Diencephalon (tissue), 2 donors: ENCODE measurements around the genes CD3E, UBE4A and TMEM25.

DNA sequence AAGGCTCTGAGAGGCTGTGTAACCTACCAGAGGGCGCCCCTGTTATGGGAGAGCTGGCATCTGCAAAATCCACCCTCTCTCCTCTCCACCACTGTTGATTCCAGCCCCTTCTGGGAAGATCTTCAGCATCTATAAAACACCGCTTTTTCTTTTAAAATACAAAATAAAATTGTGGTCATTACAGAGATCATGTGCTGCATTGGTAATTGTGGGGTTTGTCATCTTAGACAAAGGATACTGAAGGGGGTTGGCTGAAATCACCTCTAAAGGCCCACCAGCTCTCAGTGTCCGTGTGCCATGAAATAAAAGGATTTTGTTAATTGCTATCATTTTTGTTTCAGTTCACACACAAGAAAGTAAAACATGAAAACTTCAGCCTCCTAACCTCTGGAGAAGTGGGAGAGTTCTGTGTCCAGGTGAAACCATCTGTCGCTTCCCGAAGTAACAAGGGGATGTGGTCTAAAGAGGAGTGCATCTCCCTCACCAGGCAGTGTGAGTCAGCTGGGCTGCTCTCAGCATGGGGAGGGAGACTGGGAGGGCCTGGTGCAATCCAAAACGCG is 7.5 kb downstream of the IL10RA start:
- RAMPAGE, long total RNA, result no peak

GRCh38 chr11:117998138-117998725 is 12.0 kb downstream of the IL10RA start:
- RAMPAGE, long total RNA, result no peak

DNA sequence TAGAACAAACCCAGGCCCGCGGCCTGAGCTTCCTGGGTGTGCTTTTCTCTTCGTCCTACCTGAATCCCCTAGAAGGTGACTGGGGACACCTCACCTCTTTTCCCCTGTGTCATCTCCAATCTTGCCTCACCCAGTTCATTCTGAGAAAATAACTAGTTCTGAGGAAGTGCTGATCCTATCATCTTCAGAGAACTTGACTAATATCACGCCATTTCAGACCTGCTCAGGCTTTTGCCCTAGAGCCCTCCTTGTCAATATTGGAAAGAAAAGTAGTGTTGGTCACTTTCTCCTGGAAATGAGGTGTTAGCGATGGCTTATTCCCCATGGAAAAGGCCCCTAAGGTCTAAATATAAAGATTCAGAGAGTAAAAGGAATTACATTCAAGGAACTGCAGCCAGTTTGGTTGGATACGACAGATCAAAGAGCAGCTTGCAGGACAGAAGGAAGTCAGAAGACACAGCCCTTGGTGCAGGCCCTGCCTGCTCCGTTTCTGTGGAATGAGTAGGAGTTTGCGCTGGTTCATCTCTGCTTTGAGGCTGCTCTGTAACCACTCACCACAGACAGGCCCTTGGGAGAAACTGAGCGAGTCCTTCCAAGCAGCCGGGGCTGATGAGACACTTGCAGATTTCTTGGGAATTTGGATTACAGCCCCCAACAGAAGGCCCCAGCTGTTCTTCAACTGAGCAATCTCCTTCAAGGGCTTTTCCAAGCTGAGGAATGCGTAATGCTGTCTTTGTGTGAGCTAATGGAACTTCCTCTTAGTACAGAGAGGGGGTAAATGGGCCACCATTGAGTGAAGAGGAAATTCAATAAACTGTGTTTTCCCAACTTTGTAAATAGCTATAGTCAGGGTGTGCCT is 16.2 kb downstream of the IL10RA start:
- RAMPAGE, long total RNA, result no peak

DNA sequence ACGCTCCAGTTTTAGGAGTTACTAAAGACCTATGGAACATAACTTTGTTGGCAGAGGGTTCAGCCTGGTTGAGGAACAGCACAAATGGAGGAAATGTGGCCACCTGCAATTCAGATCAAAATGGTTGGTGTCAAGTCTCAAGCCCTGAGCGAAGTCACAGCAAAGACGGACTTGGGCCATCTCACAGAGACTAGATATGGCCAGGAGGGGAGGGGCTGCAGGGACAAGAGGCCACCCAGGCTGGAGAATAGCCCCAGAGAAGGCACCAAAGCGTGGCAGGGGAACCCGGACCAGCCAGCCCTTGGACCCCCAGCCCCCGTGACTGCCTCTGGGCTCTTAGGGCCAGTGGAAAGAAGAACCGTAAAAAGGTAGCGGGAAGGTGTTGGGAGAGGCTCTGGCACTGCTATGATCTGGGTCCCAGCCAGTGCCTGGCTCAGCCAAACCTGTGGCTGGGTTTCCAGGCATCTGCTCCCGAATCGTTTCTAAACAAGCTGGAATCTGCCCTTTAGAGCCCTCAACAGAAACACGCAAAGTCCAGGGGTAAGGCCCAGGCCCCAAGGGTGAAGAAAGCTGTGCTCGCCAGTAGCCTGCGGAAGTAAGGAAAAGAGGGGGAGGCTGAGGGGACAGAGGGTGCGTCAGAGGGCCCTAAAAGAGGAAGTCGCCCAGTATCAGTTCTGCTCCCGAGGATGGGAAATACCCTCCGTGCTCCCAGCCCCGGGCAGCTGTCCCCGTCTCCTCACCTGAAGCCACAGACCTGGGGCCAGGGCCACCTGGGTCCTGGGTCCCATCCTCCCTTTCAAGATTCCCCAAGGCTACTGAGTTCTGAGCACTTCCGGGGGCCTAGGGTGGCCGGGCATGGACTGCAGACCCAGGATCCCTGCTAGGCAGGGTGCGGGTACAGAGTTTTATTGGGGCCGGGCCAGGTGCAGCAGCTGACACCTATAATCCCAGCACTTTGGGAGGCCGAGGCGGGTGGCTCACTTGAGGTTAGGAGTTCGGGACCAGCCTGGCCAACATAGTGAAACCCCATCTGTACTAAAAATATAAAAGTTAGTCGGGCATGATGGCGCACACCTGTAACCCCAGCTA is 24.6 kb downstream of the IL10RA start:
- RAMPAGE, long total RNA, result no peak

GRCh38 chr11:118081106-118081772 is 4.4 kb downstream of the TMPRSS4 start:
- RAMPAGE, long total RNA, result no peak

DNA sequence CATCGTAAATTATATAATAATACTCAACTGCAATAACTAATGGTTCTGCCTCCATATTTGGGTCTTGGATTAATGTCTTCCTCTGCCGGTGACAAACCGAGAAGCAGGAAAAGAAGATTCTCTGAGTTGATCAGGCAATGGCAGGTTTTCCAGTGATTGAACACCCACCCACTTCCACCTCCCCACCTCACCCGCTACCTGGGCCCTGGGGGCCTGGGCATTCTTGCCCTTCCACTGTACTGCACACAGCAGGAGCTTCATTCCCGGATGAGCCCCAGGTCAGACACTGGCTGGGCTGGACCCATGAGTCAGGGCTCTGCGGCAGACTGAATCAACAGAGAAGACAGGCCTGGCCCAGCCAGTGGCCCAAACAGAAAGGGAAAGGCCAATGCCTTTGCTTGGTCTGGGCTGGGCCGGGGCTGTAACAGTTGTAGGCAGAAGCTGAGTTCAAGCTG is 1.6 kb upstream of the SMIM35 start:
- RAMPAGE, long total RNA, result no peak

- RAMPAGE, long total RNA, result no peak
Observed at GRCh38 chr11:118202623-118203277, 22.1 kb downstream of the JAML start.

GRCh38 chr11:118223487-118224373 is 1.1 kb downstream of the JAML start:
- RAMPAGE, long total RNA, result no peak

- RAMPAGE, long total RNA, result no peak
Observed at GRCh38 chr11:118258350-118259159, 5.5 kb downstream of the MPZL2 start.

- RAMPAGE, long total RNA, result no peak
Observed at GRCh38 chr11:118264798-118265285, 745 bp upstream of the MPZL2 start.

DNA sequence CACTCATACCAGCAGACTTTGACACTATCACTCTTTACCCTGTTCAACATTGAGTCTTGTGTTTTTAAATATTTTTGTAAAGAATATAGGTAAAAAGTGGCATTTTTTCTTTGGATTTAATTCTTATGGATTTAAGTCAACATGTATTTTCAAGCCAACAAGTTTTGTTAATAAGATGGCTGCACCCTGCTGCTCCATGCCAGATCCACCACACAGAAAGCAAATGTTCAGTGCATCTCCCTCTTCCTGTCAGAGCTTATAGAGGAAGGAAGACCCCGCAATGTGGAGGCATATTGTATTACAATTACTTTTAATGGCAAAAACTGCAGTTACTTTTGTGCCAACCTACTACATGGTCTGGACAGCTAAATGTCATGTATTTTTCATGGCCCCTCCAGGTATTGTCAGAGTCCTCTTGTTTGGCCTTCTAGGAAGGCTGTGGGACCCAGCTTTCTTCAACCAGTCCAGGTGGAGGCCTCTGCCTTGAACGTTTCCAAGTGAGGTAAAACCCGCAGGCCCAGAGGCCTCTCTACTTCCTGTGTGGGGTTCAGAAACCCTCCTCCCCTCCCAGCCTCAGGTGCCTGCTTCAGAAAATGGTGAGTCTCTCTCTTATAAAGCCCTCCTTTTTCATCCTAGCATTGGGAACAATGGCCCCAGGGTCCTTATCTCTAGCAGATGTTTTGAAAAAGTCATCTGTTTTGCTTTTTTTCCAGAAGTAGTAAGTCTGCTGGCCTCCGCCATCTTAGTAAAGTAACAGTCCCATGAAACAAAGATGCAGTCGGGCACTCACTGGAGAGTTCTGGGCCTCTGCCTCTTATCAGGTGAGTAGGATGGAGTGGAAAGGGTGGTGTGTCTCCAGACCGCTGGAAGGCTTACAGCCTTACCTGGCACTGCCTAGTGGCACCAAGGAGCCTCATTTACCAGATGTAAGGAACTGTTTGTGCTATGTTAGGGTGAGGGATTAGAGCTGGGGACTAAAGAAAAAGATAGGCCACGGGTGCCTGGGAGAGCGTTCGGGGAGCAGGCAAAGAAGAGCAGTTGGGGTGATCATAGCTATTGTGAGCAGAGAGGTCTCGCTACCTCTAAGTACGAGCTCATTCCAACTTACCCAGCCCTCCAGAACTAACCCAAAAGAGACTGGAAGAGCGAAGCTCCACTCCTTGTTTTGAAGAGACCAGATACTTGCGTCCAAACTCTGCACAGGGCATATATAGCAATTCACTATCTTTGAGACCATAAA is at the start of gene CD3E:
TSS of gene CD3E (plus strand) at position 550 of the 1,240 bp plus-strand sequence.
- RAMPAGE, long total RNA, result no peak

GRCh38 chr11:118334766-118335314 is 7.7 kb downstream of the CD3D start:
- RAMPAGE, long total RNA, result no peak

DNA sequence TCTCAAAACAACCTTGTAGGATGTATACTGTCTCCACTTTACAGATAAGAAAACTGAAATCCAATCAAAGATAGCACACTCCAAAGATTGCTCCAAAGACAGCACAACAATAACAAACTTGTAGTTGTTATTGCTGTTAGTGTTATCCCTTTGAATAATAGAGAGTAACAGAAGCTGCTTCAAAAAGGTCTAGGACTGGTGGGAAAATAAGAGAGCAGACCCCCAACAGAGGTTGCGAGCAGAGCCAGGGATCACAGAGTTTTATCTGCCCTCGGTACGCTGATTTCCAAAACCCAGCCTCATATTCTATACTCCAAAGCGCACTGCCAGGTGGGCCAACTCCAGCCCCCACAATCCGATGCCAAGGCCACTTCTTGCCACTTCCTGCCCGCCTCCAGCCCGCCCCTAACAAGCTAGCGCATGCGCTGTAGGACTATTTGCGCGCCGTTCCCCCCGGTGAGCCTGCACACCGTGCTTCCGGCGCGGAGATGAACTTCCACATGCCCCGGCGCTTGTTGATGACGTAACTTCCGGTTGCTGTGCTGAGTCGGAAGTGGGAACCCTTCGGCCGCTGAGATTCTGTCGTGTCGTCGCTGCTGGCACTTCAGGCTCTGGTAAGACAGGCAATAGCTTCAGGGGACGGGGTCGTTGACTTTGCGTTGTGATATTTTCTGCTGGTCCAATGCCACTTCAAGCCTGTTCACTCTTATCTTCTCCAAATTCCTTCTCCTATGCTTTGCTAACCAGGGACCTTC is at the start of gene UBE4A:
TSS of gene UBE4A (plus strand) at position 540 of the 755 bp plus-strand sequence.
- RAMPAGE, long total RNA, result start-site peak on the plus strand centred at position 553 of the sequence, 59 bp wide, 3,748 and 1,080 reads in 2 replicates

DNA sequence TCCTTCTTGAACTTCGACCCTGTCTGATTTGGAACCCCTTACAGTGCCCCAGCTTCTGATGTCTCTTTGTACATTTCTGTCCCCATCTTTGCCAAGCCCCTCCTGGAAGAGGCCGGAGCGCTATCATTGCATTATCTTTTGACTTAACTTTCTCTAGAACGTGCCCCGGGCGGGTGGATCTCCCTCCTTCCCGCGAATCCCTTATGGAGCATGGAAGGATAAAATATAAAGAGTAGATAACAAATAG is 339 bp downstream of the UBE4A start:
- RAMPAGE, long total RNA, result no peak

- RAMPAGE, long total RNA, result no peak
Observed at GRCh38 chr11:118524867-118526073, 2.0 kb upstream of the TTC36 start.

DNA sequence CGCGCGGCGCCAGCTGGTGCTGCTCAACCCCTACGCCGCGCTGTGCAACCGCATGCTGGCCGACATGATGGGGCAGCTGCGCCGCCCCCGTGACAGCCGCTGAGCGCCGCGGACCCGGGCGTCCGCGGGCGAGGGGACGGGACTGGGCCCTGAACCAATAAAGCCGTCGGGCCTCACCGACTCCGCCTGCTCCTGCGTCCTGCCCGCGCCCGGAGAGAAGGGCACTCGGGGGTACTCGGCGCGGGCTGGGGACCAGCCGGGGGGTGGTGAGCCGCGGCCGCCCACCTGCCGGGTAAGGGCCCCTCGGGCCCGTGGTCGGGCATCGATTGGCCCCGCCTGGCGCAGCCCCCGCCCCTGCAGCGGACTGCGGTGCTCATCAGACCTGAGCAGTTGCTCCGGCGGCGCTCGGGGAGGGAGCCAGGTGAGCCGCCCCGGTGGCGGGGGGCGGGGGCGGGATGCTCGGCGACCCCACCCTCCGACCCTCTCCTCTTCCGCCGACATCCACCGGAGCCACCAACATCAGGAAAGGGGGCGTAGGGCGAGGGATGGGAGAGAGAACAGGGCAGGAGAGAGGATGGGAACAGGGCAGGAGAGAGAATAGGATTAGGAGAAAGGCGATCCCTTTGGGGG is at the start of gene TMEM25:
TSS of gene TMEM25 (plus strand) at position 379 of the 630 bp plus-strand sequence.
- RAMPAGE, long total RNA, result no peak

DNA sequence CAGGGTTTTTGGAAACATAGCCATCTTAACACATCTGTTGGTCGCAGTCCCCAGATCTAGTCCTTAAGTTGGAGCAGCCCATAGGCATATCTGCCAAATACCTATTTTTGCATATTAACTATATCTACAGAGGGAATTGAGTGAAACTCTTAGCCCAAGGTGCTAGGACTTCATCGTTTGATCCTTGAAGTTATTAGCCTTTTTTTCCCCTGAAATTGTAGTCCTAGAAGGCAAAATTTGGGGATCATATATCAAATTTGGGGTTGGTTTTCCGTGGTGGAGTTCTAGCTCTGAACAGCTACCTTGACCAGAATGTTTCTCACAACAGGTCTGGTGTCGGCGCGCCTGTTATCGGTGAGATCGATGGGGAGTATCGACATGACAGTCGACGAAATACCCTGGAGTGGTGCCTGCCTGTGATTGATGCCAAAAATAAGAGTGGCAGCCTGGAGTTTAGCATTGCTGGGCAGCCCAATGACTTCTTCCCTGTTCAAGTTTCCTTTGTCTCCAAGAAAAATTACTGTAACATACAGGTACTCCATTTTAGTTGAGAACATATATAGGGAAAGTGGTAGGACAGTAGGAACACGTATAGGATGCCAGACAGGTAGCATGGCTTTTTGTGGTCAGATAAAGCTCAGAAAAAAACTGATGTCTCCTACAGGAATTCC is 9.9 kb upstream of the PHLDB1 start:
- RAMPAGE, long total RNA, result no peak

GRCh38 chr11:118610775-118611302 is 3.4 kb downstream of the PHLDB1 start:
- RAMPAGE, long total RNA, result no peak

DNA sequence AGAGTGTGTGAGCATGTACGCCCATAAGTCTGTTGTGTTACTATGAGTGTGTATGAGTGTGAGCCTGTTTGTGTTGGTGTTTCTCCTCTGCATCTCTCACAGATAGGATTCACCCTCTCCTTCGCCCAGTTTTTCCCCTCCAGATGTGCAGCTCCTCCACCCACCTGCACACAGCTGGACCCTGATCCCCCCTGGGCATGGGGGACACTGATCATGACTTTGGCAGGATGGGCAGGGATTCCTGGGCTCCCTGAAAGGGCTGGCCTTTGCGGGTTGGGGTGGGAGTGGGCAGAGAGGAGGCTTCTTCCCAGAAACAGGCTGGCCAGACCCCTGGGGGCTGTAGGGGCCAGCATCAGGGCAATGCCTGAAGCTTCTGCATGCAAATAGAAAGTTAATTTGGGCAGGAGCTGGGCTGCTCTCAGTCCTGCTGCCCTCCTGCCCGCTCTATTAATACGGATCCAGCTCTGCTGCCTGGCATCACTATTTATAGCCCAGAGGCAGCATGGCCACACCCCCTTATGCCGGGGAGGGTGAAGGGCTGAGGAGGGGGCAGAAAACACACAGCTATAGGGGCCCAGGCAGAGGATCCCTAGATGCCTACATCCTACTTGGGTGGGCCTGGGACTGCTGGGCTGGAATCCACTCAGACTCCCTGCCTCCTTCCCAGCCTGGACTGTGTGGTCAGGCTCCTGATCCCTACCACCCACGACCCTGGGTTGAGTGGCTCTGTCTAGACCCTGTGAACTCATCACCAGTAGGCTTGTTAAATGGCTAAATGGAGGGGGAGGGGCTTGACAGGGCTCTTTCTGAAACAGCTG is 14.8 kb downstream of the PHLDB1 start:
- RAMPAGE, long total RNA, result no peak

DNA sequence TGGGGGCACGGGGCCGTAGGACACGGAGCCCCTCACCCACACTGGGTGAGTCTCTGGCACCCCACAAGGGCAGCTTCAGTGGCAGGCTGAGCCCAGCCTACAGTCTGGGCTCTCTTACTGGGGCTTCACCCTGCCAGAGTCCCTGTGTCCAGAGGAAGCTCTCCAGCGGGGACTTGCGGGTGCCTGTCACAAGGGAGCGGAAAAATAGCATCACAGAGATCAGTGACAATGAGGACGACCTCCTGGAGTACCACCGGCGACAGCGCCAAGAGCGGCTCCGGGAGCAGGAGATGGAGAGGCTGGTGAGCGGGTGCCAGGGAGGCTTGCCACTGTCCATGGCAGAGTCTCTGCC is 20.9 kb downstream of the PHLDB1 start:
- RAMPAGE, long total RNA, result no peak